Placental pericyte (primary cell): ENCODE measurements around the genes RNF115 and NOTCH2NLA.

GRCh38 chr1:119646542-119646951 is 1.5 kb downstream of the ZNF697 start:
- CAGE, long polyA plus RNA: no peak

DNA sequence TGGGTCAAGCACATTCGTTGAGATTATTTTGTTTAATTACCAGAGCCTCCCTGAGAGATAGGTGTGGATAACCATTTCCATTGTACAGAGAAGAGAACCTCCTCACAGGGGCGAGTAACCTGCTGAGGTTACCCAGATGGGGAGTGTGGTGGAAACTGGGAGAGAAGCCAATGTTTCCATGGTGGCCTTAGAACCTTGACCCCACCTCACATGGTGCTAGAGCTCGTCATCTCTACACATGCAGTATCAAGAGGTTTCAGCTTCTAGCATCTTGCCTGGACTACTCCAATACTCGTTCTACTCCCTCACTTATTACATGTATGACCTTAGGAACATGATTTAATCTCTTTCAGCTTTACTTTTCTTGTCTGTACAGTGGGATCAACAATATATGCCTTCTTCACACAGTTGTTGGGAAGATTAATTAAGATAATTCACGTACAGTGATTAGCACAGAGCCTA is 4.7 kb downstream of the REG4 start:
- CAGE, long polyA plus RNA: no peak

DNA sequence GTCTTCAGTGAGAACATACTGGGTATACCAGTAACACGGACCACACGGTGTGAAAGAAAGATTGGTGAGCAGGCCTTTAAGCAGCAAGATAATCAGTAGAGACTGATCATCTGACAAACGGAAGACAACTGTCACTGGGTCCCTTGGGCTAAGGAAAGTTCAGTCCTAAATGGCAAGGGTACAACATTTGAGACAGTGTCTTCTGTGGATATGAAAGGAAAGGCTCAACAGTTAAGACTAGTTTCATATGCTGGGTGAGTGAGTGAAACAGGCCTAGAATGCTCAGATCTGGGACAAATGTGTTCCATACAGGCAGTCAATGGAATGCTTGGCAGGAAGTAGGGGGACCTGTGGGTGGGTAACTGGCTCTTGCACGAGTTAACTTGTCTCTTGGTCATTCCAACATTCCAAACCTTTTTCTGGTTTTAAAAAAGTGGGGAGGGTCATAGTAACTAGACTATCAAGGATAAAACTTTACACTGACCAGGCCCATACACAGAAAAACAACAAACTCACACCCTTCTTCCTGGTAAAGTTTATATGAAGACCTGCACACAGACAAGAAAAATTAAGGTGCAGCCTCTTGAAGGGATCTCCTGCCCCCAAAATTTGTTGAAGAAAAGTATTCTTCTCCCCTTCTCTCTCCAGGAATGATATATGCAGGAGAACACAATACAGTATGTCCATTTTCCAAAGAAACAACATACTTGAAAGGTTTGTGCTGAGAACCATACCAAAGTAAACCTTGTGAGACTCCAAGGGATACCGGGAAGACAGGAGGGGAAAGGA is 17.8 kb upstream of the ADAM30 start:
- CAGE, long polyA plus RNA: no peak

DNA sequence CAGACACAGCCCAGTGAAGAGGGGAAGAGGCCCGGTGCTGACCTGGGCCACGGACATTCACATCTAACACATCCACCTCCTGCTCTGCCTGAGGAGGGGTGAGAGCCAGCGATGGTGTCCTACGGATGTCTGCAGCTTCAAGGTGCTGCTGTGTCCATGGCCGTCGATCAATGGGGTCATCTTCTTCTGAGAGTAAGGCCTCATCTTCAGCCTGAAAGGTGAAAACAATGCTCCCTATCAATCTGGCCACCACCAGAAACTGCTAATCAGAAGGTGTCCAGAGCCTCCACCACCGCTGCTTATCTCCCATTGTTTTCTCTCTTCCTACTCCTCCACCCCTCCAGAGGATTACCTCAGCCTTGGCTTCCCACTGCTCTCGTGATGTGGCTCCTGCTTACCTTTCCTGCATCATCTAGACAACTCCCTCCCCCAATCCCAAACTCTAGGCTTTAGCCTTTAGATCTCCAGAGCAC is 23.9 kb upstream of the ADAM30 start:
- CAGE, long polyA plus RNA: no peak

GRCh38 chr1:120340504-120341230 is 74.2 kb upstream of the NBPF8 start:
- CAGE, long polyA plus RNA: no peak

- CAGE, long polyA plus RNA: no peak
Measured at GRCh38 chr1:120491676-120492161, 76.9 kb downstream of the NBPF8 start.

DNA sequence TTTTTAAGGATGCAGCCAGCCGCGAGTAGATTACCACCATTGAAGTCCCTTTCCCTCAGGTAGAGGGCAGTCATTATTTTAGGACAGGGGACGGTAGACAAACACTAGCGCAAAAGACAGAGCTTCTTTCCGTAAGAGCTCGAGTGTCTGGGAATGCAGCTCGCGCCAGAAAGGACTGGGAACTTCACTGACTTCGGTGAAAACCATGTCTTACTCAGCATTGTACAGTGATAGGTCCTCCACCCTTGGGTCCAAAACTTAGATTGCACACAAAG is 144.4 kb downstream of the NBPF8 start:
- CAGE, long polyA plus RNA: no peak

GRCh38 chr1:120914036-120914673 is 24.6 kb downstream of the PPIAL4A start:
- CAGE, long polyA plus RNA: no peak

GRCh38 chr1:120941884-120943034 is 52.7 kb downstream of the PPIAL4A start:
- CAGE, long polyA plus RNA: no peak

DNA sequence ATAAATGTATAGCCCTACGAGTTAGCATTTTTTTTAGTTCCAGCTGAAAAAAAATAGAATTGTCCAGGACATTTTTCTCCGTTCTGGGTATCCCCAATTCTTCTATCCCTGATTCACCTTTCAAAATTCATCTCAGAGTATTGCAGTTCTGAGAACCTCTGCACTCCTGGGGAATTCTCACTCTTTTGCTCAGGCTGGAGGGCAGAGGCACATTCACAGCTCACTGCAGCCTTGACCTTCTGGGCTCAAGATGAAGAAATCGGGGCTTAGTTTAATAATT is 337.1 kb downstream of the SRGAP2C start:
- CAGE, long polyA plus RNA: no peak

GRCh38 chr1:143643029-143643667 is 262.6 kb downstream of the H3-7 start:
- CAGE, long polyA plus RNA: no peak

DNA sequence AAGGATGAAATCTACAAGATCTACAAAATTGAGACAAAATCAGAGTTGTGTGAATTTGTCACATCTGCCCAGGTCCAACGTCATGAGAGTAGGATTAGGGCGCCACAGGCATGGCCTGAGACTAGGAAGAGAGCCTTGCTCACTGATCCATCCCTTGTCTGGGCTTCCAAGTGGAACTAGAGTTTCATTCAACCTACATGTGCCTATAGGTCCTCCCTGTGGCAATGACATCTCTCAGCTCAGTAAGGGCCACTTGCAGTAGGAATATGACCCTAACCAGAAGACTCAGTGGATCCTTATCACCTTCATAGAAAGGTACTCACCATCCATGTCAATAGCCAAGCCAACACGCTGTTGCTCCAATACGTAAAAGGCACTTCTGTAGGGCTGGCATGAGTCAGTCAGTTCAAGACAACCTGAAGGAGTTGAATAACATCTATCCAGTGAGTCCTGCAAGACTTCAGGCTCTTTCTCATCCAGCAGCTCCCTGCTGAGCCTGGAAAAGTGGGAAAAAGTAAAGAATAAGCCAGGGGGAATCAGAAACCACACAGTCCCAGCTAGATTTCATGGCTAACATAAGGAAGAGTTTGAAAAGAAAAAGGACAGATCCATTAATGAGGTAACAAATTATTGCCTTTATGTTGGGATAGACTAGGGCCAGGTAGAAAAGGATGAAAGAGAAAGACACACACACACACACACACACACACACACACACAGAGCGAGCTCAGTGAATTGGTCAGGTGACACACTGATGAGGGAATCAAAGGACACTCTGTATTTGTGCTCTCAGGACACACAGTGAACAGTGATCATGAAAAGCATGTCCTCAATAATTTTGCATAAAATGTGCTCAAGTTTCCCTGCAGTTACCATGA is 33.7 kb downstream of the NBPF15 start:
- CAGE, long polyA plus RNA: no peak

DNA sequence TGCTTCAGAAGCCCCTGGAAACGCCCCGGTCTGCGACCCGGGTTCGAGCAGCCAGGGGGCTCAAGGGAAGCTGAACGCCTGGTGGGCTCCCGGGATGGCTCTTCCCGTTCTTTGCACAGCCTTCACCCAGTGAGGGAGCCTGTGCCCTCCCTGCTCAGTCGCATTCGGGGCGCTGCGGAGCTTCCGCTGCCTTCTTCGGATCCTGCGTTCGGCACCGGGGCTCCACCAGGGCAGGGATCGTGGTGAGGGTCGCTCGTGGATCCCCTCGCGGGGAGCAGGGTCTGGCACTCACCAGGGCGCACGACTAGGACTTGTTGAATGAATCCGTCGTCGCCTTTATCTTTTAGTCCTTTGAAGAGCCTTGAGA is 50.3 kb upstream of the NBPF20 start:
- CAGE, long polyA plus RNA: no peak

- CAGE, long polyA plus RNA: no peak
Measured at GRCh38 chr1:145777234-145777973, 46.5 kb downstream of the RNF115 start.

DNA sequence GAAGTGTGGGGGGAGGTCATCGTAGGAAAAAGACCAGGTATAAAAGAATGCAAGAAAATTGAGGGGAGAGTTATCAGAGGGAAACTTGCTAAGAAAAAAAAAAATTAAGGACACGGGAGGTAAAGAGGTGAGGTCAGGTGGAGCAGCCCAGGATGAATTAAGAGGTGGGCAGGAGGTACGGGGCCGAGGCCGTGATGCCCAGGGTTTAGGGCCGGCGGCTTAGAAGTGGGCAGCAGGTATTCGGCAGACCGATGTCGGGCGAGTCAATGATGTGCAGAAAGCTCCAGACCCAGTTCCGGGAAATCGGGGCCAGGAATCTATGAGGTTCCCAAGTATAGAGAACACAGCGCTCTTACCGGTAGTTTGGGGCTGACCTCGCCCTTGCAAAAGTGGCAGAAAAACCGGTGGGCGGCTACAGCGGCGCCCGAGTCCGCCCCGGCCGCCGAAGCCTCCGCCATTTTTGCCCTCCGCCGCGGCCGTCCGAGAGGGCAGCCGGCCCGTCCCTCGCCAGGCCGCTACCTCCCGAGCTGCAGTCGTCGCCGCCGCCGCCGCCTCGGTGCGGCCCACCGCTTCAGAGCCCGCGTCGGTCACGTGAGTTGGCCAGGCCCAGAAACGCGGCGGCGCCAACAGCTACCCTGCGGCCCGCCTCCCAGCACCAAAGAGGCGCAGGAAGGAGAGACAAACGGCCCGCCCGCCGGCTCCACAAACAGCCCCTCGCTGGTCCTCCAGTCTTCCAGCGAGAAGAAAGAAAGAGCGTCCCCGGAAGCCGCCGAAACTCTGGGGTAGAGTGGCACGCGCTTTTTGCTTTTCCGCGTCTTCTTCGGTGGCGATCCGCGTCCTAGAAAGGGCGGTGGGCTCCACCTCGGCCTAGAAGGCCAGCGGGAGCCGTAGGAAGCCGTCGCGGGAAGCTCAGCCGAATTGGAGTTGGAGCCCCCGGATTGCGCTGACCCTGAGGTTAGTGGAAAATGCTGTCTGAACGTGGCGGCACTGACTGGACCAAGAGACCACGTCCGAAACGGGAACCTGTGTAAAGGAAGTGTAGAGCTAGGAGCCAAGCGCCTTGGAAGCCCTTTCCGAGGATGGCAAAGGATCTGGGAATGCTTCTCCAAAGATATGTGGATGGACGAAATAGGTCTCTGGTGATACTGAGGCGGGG is at the start of gene RNF115:
Gene RNF115 (minus strand): TSS at position 680 of the 1,156 bp plus-strand sequence.
- CAGE, long polyA plus RNA: no peak

DNA sequence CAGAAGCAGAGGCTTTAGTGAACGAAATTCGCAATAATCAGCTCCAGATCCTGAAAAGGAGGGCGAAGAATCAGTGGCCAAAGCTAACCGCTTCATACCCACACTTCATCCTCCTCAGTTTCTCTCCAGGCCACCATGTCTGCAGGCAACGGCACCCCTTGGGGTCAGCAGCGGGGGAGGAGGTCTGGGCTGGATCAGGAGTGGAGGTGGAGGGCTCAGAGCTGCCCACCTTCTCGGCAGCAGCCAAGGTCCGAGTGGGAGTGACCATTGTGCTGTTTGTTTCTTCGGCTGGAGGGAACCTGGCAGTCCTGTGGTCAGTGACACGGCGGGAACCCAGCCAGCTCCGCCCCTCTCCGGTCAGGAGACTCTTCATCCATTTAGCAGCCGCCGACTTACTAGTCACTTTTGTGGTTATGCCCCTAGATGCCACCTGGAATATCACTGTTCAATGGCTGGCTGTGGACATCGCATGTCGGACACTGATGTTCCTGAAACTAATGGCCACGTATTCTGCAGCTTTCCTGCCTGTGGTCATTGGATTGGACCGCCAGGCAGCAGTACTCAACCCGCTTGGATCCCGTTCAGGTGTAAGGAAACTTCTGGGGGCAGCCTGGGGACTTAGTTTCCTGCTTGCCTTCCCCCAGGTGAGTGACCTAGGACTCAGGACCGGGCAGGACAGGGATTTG is 883 bp upstream of the PEX11B start:
- CAGE, long polyA plus RNA: no peak

- CAGE, long polyA plus RNA: no peak
Measured at GRCh38 chr1:145979223-145980072, 15.0 kb downstream of the POLR3GL start.

DNA sequence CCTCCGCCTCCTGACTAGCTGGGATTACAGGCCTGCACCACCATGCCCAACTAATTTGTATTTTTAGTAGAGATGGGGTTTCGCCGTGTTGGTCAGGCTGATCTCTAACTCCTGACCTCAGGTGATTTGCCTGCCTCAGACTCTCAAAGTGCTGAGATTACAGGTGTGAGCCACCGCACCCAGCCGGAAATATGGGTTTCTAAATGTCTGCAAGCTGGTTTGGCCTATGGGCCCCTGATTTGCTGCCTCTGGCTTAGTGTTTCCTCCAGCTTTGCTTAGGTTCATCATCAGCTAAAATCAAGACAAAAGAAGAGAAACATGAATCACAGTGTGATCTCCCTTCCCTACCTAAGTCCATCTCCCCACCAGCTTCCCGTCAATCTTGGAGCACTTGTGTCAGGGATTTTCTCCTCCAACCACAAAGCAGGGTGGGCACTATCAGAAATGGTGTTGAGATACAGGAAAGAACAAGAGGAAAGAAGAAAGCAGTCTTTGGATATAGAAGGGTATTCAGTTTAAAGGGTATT is 11.9 kb downstream of the TXNIP start:
- CAGE, long polyA plus RNA: no peak

DNA sequence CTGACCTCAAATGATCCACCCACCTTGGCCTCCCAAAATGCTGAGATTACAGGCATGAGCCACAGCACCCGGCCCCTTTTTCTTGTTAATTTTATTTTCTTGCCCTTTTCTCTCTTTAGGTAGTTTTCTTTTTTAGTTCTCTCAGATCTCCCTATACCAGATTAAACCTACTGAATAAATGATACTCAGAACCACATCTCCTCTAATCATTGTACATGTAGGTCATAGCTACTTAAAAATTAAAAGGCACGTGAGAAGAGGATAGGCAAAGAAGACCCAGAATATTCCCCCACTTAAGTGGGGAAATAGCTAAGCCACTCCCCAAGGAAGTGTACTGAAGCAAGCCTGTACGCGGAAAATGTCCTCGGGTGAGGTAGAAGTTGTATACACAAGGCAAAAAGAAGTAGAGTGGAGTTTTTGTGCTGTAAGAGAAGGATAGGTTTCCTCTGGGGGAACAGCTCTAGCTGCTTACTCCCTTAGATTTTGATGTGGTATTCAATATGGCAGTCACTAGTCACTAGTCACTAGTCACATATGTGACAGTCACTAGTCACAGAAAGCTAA is 7.8 kb downstream of the TXNIP start:
- CAGE, long polyA plus RNA: no peak

DNA sequence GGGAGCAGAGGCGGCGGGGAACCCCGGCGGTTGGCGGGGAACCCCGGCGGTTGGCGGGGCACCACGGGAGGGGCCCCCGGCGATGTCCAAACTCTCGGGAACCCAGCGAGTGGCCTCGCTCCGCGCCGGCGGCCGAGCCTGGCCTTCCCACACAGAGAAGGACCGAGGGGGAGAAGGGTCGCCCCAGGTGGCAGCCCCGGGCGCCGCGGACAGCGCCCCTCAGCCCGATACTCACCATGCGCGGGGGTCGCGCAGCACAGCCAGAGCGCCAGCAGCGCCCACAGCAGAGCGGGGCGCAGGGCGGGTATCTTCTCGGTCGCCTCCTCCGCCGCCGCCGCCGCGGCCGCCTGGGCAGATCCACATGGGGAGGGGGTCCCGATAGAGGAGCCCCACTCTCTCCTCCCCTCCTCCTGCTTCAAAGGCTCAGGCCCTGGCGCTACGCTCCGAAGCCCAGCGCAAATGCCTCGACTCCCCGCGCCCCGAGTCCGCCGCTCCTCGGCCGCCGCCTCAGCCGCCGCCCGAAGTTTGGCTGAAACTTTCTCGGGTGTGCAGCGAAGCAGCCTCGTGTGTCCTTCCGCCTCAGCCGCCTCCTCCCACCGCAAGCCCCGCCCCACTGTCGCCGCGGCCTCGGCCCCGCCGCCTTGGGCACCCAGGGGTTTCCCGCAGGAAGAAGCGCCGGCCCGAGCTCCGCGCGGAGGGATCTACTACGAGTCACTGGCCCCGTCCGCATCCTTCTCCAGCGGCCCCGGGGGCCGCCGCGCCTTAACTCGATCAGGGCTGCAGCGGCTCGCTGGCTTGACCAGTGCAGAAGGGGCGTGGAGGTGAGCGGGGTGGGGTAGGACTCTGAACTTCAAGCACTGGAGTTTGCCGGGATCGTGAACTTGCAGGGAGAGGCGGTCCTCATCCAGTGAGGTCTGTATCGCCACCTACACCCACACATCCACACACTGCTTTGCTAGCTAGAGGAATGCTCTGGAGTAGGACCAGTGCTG is at the start of gene NOTCH2NLA:
Gene NOTCH2NLA (minus strand): TSS at position 548 of the 992 bp plus-strand sequence.
- CAGE, long polyA plus RNA: no peak